Vagina (tissue), 1 donor: ENCODE measurements around a stretch of chr10.

DNA sequence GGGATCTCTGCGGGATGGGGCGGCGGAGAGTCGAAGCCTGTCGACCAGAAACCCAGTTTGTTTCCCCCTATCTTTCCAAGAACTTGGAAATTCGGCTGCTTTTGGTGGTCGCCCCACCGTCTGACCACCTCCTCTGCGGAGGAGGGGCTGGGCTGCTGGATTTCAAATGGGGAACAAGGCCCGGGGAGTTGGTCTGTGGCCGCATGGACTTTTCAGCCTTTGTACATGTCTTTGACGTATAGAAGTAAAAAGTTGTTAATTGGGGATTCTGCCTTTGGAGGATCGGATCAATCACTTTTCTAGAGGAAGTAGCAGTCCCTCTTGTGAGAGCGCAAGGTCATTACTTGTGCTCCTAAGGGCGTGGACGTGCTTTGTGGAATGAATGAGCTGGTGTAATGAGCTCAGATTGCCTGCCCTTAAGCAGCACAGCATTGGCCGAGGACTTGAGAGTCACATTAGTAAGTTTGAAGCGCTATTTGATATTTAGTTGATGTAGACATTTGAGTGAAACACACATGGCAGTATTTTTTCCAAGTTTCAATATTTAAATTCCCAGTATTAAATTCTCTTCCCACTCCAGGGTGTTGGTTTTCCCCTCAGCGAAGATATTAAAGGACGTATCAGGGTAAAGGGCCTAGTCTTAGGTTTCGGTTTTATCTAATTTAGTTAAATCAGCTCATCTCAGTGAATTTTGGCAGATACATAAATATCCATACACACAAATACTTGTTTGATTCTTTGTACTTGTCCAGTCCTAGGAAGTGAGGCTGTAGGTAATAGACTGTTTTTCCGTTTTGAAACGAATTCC is 810 bp downstream of the VDAC2 start:
- PRO-cap, result no peak
- RAMPAGE, long total RNA, result no peak

DNA sequence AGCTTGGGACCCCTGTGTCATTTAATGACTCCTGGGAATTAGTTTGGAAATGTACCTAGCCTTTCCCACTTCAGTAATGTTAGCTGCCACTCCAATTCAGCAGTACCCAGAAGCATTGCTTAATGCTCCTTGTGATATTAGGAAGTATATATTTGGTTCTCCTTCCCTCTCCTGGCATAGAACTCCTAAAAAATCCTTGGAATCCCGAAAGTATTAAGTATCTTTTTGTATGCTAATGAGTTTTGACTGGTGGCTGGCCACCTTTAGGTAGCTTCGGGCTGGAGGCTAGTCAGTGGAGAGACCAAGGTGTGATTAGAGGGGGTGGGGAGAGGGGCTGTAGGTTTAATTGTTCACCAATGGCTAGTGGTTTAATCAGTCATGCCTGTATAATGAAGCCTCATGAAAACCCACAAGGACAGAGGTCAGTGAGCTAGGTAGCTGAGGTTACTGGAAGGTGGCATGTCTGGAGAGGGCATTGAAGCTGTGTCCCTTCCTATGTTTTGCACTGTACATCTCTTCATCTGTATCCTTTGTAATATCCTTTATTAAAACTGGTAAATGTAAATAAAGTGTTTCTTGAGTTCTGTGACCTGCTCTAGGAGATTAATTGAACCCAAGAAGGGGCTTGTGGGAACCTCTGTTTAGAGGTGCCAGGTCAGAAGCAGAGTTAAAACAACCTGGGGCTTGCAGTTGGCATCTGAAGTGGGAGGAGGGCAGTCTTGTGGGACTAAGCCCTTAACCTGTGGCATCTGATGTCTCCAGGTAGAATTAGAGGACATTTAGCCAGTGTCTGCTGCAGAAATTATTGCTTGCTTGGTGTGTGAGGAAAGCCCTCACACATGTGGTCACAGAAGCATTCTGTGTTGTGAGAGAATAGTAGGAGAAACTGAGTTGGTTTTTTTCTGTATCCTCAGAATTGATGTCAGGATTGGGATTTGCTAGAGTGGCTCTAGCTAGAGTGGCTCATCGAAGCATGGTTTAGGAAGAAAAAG is 12.0 kb downstream of the COMTD1 start:
- PRO-cap, result no peak
- RAMPAGE, long total RNA, result start-site peak on the plus strand centred at position 712 of the sequence, 25 bp wide, 69 reads; start-site peak on the plus strand centred at position 837 of the sequence, 15 bp wide, 23 reads

DNA sequence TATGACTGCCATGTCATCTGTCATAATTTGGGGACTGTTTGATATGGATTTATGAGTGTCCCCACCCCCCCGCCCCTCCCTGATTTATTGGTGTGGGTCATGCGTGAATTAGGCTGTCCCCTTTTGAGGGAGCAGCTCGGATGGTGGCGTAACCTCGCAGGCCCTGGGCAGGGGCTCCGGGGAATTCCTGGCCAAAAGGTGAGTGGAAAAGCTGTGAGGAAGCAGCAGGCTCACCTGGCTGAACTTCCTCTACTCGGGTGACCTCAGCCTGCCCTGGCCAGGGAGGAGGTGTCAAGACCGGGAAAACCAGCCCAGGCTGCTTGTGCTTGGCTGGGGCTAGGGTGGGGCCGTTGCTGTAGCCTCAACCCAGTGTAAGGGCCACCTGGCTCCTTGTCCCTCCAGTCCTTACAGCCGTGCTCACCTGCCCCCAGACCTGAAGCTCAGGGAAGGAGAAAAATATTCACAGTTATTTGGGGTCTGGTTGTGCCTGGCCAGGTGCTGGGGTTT is 26.9 kb upstream of the COMTD1 start:
- PRO-cap, result no peak
- RAMPAGE, long total RNA, result no peak

DNA sequence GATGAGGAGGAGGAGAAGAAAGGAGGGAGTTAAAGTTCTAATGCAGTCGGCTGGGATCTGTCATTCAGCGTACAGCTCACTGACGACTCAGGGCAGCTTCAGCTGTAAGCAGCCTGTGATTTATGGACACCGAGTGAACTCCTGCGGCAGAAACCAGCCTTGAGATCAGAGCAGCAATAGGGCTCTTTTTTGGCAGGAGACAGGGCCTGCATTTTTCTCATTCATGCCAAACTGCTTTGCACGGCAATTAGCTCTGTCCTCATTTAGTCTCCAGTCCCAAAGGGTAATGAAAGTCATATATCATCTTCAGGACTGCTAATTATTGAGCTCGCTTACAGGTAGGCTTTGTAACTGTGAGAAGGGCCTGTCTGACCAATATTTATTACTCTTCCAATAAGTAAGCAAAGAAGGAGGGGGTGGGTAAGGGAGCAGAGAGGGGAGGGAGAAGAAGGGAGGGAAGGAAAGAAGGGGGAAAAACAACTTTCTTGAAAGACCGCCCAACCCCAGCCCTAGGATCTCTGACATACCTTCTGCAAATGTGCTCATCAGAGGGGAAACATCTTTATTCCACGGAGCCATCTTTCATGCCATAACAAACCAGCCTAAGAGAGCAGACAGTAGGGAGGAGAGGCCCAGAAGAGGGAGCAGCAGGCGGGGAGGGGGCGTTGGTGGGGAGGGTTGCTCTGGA is 48.1 kb upstream of the COMTD1 start:
- PRO-cap, result no peak
- RAMPAGE, long total RNA, result no peak

DNA sequence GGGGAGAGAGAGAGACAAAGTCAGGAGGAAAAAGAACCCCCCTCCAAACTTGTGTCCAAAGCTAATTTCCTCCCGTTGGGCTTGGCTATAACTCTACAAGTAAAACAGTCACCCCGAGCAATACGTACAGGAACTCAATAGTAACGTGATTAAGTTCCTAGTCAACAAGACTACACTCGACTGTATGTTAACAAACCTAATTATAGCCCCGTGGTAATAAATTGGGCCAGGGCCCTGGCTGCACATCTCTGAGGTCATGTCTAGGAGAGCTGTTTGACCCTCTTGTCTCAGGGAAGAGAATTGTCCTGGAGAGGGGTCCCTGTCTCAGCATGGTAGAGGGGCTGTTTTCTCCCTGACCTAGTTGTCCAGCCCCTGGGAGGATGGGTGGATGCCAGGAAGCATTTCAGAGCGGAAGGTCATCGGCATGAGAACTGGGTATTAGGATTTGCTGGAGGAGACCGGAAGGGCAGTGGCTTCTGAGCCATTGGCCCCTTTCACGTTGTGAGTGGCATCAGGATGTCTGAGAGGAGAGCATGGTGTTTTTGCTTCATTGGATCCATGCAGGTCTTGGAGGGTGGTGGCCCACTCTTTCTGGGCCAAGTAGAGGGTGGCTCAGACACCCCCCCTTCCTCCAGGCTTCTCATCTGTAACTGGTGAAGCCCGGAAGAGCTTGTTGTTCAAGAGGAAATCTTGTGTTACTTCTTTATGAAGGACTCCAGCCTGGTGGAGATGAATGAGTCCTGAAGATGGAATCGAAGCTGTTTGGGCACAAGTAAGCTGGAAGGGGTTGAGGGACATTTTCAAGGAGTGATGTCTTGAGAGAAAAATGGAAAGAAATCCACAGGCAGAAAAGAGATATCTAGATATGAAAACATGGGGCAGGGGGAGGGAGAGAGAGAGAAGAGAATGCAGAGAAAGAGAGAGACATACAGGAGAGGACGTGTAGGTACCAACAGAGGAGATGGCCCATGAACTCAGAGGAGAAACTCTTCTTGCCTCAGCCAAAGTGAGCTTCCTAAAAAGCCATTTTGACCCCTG is 60.4 kb upstream of the COMTD1 start:
- PRO-cap, result no peak
- RAMPAGE, long total RNA, result start-site peak on the plus strand centred at position 529 of the sequence, 290 bp wide, 7 reads

- PRO-cap, result no peak
- RAMPAGE, long total RNA, result no peak
Observed at GRCh38 chr10:75430131-75431053, 1.0 kb upstream of the LRMDA start.

GRCh38 chr10:75617375-75617867 is 186.0 kb downstream of the LRMDA start:
- PRO-cap, result no peak
- RAMPAGE, long total RNA, result no peak

DNA sequence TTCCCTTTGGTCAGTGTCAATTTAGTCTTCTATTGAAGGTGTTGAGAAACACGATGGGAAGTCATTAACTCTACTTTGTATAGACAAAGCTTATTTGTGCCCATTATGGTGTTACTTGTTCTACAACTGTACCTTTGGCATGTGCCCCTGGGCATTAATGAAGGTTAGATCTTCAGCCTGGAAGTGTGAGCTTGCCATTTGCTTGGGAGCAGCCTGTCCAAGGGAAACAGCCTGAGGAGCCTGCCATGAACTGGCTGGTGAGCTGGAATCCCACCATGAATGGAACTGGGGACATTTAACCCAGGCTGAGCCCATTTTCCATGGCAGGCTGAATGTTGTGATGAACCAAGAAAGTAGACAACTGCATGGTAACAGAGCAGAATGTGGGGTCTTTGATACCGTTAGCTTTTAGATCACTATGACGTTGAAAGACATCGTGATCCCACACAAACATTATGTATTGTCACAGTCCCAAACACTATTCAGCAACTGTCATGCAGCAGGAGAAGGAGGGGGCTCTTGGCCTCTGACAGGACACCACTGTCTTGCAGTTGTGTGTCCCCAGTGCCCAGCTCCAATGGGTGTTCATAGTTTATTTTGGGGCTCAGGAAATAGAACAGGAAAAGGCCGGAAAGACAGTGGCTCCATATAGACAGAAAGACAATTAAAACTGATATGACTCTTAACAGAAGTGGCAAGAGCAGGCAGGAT is 291.7 kb downstream of the LRMDA start:
- PRO-cap, result no peak
- RAMPAGE, long total RNA, result no peak

GRCh38 chr10:75772203-75772911 is 340.9 kb downstream of the LRMDA start:
- PRO-cap, result no peak
- RAMPAGE, long total RNA, result no peak

- PRO-cap, result no peak
- RAMPAGE, long total RNA, result no peak
Observed at GRCh38 chr10:76168034-76168628, 736.7 kb downstream of the LRMDA start.

- PRO-cap, result no peak
- RAMPAGE, long total RNA, result start-site peak on the plus strand at chr10:76382658-76382799, 9 reads
Observed at GRCh38 chr10:76382398-76383008, 951.1 kb downstream of the LRMDA start.

DNA sequence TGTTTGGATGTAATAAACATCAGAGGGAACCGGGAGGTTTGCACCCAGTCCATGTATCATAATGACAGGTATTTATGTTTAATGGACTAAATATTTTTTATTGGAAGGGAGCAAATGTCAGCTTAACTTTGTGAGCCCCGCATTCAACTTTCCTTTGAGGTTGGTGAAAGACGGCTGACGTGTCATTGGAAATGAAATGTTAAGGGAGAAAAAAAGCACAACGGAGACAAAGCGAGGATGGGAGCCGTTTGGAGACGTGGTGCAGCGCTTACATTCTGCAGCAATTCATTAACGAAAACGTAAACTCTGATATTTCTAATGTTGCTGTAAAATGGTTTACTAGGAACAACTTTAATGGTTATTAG is 1092.7 kb downstream of the LRMDA start:
- PRO-cap, result unidirectional peak, plus-strand start at position 229 of the sequence
- RAMPAGE, long total RNA, result no peak

DNA sequence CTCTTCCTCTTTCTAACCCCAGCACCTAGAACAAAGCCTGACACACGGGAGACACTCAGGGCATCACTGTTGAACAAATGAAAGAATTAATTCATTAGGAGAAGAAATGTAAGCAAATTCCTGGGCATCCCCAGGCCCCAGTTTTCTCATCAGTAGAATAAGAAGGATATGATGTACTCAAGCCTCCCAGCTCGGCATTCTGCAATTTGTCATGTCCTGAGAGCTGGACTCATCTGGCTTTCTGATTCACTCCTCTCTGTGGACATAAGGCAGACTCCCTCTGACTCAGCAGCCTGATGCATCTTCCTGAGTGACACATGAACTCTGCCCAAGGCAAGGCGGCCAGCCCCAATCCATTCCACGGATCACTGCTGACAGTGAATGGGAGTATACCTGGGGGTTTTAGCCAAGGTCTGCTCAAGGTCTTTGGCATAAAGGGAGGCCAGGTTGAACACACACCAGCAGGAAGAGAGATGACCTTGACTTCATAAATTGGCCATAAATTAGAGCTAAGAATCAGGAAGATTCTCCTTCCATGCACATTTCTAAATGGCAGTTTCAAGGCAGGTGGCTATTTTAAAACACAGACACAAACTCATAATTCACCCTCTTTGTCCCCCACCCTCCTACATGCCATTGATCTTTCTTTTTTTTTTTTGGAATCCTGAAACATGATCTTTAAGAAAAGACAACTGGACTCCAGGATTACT is 473.6 kb downstream of the KCNMA1 start:
- PRO-cap, result no peak
- RAMPAGE, long total RNA, result start-site peak on the minus strand centred at position 375 of the sequence, 359 bp wide, 15 reads

- PRO-cap, result no peak
- RAMPAGE, long total RNA, result start-site peak on the minus strand at chr10:77212765-77212883, 11 reads; start-site peak on the minus strand at chr10:77213058-77213236, 6 reads
Observed at GRCh38 chr10:77212630-77213447, 424.8 kb downstream of the KCNMA1 start.

- PRO-cap, result bidirectional peak, plus-strand start at chr10:77387094, minus-strand start at chr10:77386862
- RAMPAGE, long total RNA, result no peak
Observed at GRCh38 chr10:77386562-77387224, 250.9 kb downstream of the KCNMA1 start.

GRCh38 chr10:77390193-77391328 is 247.0 kb downstream of the KCNMA1 start:
- PRO-cap, result no peak
- RAMPAGE, long total RNA, result start-site peak on the minus strand at chr10:77390355-77390561, 8 reads

DNA sequence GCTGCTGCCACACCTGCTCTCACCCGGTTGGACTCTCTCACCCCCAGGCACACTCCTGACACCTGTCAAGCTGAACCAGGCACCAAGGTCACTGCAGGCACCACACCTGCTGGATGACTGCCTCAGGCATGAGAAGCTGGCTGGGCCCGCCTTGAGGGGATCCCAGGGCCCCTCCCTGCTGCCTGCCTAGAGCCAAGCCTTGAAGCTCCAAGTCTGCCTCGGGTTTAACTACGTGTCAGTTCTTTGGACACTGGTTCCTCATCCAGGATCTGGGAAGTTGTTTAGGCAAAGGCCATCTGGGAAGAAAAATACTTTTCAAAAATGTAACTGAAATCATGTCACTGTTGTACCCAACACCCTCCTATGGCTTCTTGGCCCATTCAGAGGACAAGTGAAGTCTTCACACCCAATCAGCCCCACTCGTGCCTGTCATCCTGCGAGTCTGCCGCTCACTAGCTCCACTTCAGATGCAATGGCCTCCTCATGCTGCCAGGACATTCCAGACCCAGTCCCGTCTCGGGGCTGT is 227.3 kb downstream of the KCNMA1 start:
- PRO-cap, result no peak
- RAMPAGE, long total RNA, result no peak

DNA sequence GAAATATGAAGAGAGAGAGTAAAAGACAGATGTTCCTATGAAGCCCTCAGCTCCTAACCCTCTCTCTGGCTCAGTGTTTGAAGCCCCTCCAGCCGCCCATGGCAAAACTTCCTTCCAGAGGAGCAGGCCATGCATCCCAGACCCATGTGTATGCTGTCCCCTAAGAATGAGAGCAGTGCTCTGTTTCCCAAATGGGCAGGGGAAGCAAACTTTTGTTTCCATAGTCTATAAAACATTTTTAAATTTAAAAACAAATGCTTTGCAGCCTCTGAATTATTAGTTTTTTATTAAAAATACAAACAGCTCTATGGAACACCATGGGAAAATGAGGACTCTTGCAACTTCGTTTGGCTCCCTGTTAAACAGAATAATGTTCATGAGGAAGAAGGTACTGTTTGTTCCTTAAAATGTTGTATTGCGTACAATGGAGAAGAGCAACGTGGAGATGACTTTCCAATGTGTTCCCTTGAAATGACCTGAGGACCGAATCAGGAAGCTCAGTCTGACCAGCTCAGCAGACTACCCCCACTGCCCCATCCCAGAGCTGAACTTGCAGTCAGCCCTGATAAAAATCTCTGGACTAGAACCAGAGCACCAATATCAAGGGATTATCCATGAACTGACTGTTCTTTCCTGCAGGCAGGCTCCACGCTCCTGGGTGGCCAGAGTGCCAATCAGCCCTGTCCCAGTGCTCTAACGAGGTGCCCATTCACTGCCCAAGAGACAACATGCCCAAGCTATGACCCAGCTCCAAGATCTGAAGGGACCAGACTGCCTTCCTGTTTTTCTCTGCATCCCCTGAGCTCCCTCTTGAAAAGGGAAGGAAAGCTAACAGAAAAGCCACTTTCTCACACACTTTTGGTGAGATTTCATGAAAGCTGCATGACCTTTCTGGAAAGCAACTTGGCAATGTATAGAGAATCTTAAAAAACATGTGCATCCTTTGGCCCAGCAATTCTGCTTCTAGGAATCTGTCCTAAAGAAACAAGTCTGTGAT is 130.4 kb downstream of the KCNMA1 start:
- PRO-cap, result no peak
- RAMPAGE, long total RNA, result no peak

- PRO-cap, result no peak
- RAMPAGE, long total RNA, result no peak
Observed at GRCh38 chr10:77518086-77519100, 119.2 kb downstream of the KCNMA1 start.

DNA sequence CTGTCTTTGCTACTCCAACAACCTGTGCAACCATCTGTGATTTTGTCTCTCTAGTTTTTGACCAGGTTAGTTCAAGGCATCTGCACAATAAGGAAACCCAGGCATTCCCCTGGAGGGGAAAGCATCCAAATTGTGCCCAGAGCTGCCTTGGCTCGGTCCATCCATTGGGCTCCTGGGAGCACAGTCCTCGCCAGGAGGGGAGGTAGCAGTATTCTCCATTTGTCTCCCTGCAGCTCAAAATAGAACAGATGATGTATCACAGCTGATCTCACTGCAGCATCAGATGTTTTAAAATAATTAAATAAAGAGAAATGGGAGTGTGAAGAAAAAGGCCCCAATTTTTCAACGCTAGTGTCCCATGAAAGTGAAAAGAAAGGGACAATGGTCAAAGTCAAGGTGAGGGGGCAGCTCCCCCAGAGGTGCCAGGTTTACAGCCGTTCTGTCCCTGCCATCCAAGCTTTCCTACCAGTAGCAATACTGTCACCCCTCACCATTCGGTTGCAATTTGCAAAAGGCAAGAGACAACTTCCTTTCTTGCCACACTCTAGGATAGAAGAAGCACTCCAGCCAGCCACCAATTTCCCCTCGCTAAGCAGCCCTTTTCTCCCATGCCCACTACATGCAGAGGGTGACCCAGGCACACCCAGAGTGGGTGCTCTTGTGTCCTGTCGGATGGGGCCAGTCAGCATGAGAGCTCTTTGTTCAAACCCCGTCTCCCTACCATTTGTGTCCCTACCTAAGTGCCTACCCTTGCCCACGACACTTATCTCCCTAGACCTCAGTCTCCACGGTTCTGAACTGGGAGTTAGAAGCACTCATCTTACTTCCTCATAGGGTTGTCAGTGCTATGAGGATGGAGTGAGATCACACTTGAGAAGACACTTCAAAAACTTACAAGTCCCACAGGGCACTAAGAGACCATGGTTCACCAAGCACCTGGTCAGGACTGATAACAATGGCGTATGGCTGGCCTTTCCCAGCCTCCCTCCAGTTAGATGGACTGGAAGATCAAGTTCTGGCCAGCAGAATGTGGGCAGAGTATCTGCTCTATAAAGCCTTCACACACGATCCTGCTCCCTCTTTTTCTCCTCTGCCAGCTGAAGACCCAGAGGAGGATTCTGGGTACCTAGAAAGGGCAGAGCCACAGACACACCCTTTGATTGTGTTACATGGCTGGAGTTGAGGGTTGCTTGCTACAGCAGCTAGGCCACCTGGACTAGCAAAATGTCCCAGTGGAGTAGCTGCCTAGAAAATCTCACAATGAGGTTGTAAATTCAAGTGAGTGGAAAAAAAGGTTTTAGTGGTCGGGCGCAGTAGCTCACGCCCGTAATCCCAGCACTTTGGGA is 43.4 kb downstream of the KCNMA1 start:
- PRO-cap, result no peak
- RAMPAGE, long total RNA, result no peak